Duodenum (tissue), 1 donor: ENCODE measurements around the genes KDM5A and ERC1.

- PRO-cap, result no peak
Observed at GRCh38 chr12:17044-17794, 49.3 kb upstream of the IQSEC3 start.

GRCh38 chr12:91745-92210, 25.2 kb downstream of the IQSEC3 start:
- PRO-cap, result no peak

DNA sequence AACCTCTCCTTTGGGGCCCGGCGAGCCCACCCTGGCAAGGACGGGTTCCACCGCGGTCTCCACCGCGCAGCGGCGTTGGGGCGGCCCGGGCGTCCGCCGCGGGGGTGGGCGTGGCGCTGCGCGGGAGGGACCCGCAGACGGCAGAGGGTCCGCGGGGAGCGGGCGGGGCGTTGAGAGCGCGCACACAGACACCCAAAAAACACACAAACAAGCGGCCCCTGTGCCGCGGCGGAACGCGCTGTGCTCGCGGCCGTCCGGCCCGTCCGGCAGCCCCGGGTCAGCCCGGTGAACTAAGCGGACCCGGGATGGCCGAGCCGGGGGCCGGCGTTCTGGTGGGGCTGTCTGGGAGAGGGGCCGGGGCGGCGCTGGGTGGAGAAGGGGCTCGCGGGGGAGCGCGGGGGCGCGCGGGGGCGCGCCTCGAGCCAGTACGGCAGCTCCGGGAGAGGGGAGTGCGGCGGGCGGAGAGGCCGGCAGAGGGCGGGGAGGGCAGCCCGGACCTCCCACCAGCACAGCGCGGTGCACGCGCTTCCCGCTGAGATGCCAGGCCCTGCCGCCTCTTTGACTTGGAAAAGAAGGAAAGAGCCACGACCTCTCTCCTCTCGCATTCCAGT, 10.4 kb downstream of the SLC6A12 start:
- PRO-cap, result no peak

GRCh38 chr12:296779-297177, 34.1 kb upstream of the SLC6A13 start:
- PRO-cap, result no peak

GRCh38 chr12:389151-389869, at the start of gene KDM5A:
Gene KDM5A, minus strand, starts transcription at chr12:389320.
- PRO-cap, result bidirectional peak, plus-strand start at chr12:389350, minus-strand start at chr12:389284; bidirectional peak, plus-strand start at chr12:389640, minus-strand start at chr12:389452

DNA sequence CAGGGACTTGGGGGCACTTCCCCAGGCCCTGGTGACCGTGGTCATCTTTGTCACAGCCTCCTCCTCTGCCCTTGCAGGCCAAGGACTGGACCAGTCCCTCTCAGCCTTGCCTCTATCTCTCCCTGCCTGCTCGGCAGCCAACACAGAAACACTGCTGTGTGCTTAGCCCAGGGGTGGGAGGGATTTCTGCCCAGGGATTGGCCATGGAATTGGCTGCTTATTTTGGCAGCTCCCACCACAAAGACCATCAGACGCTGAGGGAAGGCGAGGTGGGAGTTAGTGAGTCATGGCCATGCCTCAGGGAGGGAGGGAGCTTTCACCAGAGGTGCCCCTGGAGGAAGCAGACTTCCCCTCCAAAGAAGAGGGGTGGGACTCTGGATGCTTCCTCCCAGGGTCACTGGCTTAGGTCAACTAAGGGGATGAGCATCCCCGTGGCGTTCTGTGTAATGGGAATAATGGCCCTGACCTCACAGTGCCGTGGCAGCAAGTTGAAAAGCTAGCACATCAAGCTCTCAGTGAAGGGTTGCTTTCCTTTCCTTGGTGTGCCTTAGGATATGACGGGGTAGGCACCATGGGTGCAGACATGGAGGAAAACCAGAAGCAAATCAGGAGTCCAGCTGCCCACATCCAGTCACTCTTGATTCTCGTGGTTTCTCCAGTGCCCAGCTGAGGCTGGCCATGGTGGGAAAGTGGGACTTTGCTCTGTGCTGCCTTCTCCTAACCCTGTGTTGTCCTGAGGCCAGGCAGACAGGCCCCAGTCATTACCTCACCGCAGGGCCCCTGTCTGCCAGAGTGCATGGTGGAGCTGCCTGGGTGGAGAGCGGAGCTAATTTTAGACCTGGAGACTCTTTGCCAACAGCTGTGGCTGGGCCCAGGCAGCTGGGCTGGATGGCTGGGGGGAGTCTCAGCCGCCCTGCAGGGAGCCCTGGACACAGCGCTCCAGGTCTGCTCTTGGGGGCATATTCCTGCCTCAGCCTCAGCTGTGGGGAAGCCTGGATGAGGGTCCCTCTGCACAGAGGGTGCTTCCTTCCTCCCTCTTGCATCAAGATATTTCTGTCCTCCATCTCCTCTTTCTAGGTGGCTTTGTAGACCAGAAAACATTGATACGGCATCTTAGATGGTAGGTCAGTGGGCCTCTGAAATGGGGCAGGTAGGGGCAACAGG, 21.5 kb downstream of the B4GALNT3 start:
- PRO-cap, result no peak

DNA sequence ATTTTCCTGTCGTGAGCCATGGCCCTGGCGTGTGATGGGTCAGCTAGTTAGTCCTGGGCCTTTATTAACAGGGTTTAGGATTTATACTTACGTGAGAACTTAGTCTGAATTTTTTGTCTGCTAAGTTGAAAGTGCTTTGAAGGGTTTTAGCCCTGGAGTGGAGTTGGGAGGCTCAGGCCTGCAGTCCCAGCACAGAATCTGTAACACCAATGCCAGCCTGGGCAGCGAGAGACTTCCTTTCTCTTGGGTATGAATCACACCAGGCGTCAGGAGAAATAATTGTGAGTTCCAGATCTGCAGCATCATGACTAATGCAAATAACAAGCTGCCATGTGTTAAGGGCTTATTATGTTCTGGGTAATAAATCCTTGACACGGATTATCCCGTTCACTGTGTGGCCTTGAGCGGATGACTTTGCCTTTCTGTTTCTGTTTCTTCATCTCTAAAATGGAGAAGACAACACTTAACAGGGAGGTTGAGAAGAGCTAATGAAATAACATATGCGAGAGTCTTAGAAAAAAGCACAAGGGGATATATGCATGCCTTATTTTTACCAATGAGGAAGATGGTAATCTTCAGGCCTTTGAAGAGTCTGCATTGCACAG, 70.6 kb downstream of the B4GALNT3 start:
- PRO-cap, result no peak

- PRO-cap, result no peak
Observed at GRCh38 chr12:541844-542075, 82.0 kb downstream of the B4GALNT3 start.

GRCh38 chr12:546562-547340, 87.0 kb downstream of the B4GALNT3 start:
- PRO-cap, result no peak

- PRO-cap, result no peak
Observed at GRCh38 chr12:607321-608131, 55.7 kb downstream of the NINJ2 start.

GRCh38 chr12:751500-752216, 721 bp upstream of the WNK1 start:
- PRO-cap, result unidirectional peak, minus-strand start at chr12:752071

DNA sequence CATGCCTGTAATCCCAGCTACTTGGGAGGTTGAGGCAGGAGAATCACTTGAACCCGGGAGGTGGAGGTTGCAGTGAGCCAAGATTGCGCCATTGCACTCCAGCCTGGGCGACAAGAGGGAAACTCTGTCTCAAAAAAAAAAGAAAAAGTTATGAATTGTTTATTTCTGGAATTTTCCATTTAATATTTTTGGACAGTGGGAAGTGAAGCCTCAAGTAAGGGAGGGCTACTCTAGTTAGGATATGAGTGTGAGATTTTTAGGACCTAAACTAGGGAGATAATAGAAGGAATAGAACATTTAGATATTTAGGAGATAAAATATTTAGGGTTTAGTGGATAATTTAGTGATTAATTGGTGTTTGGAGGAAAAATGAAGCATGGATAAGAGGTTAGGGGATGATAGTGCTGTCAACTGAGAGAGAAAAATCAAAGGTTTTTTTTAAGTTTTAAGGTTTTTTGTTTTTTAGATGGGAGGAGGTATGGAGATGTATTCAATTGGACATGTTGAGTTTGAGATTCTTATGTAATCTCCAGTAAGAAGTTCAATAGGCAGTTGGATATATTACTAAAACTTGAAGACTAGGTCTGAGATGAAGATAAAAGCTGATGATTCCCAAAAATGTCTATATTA, 11.2 kb downstream of the WNK1 start:
- PRO-cap, result no peak

GRCh38 chr12:829950-830418, 77.6 kb downstream of the WNK1 start:
- PRO-cap, result no peak

DNA sequence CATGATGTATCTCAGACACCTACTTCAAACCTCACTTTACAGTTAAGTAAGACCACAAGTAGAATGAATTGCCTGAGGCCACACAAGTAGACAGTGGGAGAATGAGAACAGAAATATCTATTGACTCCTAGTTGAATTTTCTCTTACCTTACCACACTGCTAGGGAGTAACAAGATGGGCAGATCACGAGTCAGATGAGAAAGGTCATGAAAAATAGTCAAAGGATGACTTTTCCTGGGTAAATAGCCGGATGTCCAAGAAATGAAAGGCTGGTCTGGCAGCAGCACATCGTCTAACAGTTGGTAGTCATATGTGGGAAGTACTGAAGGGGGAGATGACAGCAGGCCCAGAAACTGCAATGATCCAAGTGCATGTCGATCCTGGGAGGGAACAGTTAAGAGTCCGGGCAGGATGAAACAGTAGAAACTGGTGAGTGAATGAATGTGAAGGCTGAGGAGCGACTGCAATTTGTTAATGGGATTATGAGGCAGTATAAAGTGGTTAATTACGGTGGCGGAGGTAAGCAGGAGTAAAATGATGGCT, 1.3 kb upstream of the ERC1 start:
- PRO-cap, result no peak

DNA sequence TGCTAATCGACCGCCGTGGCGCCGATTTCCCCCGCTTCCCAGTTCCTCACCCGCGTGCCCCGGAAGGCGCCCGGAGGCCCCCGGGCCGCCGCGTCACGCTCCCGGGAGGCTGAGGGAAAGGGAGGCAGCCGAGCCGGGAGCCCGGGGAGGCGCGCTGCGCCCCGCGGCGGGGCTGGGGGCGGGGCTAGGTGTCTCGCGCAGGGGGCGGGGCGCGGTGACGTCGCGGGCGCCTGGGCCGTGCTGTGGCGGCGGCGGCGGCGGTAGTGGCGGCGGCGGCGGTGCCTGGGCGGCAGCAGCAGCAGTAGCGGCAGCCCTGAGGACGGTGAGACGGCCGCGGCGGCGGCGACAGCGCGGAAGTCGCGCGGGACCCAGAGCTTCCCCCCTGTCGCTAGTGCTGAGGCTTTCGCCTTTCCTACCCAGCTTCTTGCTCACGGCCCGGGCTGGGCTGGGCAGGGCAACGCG, at the start of gene ERC1:
TSS of gene ERC1 (plus strand) at position 223 of the 462 bp plus-strand sequence.
- PRO-cap, result bidirectional peak, plus-strand start at position 263 of the sequence, minus-strand start at position 48 of the sequence

DNA sequence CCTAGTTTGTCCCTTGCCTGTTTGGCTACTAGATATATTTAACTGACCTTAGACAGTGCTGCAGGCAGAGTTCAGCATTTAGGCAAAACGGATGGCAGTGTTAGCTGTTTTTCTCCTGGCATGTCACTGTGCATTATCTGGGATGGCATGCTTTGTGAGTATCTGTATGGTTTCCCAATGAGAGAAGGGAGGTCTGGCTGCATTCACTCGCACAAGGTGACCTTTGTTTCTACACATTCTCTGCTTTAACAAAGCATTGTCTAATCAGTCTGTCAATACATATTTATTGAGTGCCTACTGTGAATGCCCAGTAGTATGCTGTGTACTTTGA, 63.4 kb downstream of the ERC1 start:
- PRO-cap, result no peak

- PRO-cap, result no peak
Observed at GRCh38 chr12:1369420-1370061, 224.8 kb downstream of the FBXL14 start.

GRCh38 chr12:1500011-1500621, 94.3 kb downstream of the FBXL14 start:
- PRO-cap, result no peak

GRCh38 chr12:1530635-1531790, 63.4 kb downstream of the FBXL14 start:
- PRO-cap, result no peak

DNA sequence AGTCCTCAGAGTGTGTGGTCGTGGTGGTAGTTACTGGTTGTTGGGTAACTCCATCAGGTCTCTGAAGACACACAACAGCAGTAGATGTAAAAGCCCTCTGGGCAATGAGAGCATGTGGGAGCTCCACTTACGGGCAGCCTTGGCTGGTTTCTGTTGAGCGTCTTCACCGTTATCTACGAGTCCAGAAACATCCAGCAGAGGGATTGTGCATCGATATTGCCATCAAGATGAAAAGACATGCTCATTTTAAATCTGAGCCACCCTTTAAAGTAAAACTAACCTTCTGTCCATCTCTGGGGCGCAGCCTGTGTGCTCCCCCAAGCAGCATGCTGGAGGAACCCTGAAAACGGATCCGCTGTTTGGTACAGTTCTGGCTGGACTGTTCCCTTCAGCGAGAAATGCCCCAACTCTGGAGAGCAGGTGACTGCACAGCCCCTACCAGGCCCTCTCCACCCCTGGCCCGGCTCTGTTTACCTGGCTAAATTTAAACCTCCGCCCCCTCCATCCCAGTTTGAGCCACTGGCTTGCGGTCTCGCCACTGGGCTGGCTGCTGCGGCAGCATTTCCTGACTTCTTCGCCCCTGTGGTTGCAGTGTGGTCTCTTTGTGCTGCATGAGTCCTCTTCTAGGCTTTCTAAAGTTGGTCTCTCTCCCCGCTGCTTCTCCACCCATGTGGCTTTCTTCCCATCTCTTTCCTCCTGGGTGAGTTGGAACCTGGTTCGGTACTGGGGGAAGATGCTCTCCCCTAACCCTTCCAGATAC, 60.9 kb downstream of the FBXL14 start:
- PRO-cap, result no peak